ENCODE measurements around the genes OR5AN1, OOSP3, MS4A6E, MS4A12 and CCDC86.

DNA sequence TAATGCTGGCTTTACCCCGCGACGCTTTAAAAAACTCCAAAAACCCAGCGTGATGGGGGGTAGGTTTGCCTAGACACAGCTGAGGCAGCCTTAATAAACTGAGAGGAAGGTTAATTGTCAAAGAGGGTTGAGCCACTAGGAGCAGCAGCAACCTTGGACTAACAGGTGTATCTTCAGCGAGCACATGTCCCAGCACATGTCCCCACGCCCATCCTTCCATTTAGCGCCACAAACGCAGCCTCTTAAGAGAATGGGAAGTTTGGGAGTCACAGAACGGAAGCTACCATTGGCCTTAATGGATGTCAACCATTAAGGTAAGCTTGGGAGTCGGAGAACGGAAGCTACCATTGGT lies 24.1 kb downstream of the GLYATL1 start:
- PRO-cap = no peak

- PRO-cap = no peak
Observed at GRCh38 chr11:59062578-59062836, 23.6 kb upstream of the GLYATL1B start.

GRCh38 chr11:59095270-59095544 lies 9.1 kb downstream of the GLYATL1B start:
- PRO-cap = no peak

GRCh38 chr11:59184951-59185934 lies 13.3 kb downstream of the DTX4 start:
- PRO-cap = no peak

GRCh38 chr11:59189974-59190536 lies 18.1 kb downstream of the DTX4 start:
- PRO-cap = no peak

- PRO-cap = no peak
Observed at GRCh38 chr11:59190784-59191394, 19.0 kb downstream of the DTX4 start.

DNA sequence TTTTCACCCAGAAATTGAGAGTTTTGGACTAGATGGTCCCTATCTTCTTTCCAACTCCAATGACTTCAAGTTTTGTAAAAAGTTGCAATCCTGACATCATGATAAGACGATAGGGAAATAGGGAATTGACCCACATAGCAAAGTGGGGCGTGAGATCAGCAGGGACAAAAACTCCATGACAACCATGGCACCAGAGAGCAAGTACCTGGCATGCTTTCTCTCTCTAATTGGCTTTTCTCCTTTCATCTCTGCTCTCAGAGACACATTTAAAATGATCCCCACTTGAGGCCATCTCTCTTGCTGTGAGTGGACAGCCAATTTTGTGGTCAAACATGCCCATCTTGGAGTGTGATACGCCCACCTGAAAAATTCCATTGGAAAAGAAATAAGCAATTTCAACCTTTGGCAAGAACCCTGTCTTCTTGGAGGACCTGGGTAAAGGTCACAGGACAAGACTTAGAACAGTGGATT lies at the start of gene OR5AN1:
Gene OR5AN1 (plus strand): TSS at position 291 of the 471 bp plus-strand sequence.
- PRO-cap = no peak

- PRO-cap = no peak
Observed at GRCh38 chr11:59608394-59608843, 7.2 kb downstream of the OSBP start.

GRCh38 chr11:59772104-59772718 lies 17.0 kb downstream of the STX3 start:
- PRO-cap = unidirectional peak, plus-strand start at chr11:59772576

DNA sequence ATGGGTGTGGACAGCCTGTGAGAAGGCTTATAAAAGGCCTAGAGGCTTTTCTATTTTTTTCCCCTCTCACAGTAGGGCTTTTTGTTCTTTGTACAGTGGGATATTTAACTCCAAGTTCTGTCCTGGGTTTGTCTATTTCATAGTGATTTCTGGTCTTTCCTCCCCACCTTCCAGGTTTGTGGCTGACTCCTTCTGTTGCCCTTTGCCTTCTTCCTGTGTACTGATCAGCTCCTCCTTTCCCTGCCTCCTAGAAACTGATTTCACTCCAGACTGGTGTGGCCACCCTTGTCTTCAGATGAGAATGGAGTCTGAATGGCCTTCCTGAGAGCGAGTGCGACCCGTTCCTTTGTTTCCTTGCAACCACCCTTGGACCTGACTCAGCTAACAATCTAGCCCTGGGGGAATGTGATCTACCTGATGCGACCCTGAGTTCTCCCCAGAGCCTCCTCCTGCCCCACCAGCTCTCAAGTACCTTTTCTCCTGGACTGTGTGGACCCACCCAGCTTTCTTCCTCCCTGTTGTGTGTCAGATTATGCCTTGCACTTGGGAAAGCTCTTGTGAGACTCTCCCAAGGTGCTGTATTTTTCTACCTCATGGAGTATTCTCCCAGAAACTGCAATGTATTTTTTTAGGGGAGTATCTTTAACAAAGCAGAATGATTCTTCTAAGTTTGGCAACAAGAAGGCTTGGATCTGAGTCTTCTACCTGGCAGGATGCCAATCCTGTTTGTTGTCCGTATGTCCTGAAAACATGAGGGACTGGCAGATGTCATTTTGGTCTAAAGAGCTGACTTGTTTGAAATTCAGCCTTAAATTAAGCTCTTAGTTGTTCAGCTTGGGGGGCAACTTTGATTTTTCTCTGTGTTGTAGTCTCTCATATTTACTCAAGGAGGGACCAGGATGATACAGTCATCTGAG lies 9.7 kb downstream of the MRPL16 start:
- PRO-cap = no peak

GRCh38 chr11:59809443-59809832 lies 1.1 kb downstream of the MRPL16 start:
- PRO-cap = unidirectional peak, plus-strand start at chr11:59809748

- PRO-cap = no peak
Observed at GRCh38 chr11:59878482-59878986, at the start of gene OOSP3. TSS of gene OOSP3 (plus strand) at chr11:59878782.

DNA sequence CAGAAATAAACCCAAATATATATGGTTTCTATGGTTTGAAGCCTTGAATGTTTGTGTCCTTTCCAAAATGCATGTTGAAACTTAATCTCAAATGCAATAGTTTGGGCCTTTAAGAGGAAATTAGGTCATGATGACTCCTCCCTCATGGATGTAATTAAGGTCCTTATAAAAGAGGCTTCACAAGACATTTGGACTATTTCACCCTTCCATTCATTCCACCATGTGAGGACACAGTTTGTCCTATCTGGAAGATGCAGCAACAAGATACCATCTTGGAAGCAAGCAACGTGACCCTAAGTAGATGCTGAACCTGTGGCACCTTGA lies at the start of gene MS4A6E:
Gene MS4A6E (plus strand): TSS at position 196 of the 324 bp plus-strand sequence.
- PRO-cap = no peak

GRCh38 chr11:60376079-60376893 lies 2.0 kb upstream of the MS4A7 start:
- PRO-cap = no peak

GRCh38 chr11:60396841-60397395 lies 659 bp downstream of the MS4A14 start:
- PRO-cap = no peak

- PRO-cap = no peak
Observed at GRCh38 chr11:60492695-60492939, at the start of gene MS4A12. TSS of gene MS4A12 (plus strand) at chr11:60492778.

GRCh38 chr11:60500248-60500942 lies 7.8 kb downstream of the MS4A12 start:
- PRO-cap = no peak

GRCh38 chr11:60501966-60502633 lies 9.5 kb downstream of the MS4A12 start:
- PRO-cap = no peak

GRCh38 chr11:60781099-60781484 lies 4.0 kb upstream of the MS4A10 start:
- PRO-cap = no peak

DNA sequence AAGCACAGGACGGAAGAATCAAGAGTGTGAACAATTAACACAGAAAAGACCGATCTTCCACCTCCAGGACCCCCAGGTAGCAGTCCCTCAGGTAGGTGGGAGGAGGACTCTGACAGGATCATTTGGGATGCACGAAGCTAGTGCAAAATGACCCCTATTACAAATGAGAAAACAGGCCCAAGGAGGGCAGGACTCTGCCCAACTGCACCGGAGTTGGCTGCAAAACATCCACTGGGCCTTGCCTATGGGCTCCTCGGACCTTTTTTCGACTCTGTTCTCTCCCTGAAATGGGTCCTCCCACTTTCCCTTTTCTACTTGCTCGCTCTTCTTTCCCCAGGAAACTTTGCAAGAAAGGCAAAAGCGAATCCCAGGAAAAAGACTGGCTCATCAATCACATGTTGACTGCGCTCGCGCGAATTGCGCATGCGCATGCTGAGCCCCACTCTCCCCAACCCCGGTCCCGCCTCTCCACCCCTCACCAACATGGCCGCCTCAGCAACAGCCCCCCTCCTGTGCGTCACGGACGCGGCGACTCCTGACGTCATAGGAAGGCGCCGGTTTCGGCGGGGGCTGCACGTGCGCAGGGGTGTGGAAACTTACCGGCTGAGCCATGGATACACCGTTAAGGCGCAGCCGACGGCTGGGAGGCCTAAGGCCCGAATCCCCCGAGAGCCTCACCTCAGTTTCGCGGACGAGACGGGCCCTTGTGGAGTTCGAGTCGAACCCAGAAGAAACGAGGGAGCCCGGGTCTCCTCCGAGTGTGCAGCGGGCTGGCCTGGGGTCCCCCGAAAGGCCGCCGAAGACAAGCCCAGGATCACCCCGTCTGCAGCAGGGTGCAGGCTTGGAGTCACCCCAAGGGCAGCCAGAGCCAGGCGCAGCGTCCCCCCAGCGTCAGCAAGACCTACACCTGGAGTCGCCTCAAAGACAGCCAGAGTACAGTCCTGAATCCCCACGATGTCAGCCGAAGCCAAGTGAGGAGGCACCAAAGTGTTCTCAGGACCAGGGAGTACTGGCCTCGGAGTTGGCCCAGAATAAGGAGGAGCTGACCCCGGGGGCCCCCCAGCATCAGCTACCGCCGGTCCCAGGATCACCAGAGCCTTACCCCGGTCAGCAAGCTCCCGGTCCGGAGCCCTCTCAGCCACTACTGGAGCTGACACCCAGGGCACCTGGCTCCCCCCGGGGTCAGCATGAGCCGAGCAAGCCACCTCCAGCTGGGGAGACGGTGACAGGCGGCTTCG lies at the start of gene CCDC86:
Gene CCDC86 (plus strand): TSS at position 599 of the 1,238 bp plus-strand sequence.
- PRO-cap = no peak

All from neutrophil (primary cell).